Ileum (tissue), 1 donor: Measurements from ENCODE around the genes NOTCH2NLA, CHD1L, NBPF9 and NOTCH2NLC.

DNA sequence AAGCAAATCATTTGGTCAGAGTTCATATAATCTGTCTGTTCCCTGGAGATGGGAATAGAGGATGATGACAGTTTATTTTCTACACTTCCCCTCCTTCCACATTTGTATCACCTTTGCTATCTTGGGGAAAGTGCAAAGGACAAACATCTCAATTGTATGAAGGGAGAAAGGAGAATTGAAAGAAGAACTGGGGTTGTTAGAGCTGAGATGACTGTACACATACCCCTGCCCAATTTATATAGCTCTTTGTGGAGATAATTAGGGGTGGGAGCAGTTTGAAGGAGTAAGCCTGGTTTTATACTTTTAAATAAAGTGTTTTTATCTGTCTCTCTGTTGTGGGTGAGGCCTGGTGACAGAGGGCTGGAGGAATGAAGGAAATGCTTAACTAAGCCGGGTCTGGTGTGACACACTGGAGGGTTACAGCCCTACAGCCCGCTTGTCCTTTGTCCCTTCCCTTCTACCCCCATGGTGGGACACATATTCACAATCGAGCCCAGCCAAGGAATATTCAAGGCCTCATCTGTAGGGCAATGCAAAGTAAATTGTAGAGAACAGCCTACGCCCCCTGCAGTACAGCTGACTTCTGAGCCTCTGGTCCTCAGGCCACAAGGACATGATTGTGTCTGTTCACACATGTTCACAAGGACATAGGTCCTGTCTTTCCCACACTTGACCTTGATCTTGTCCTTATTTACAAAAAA is 14.2 kb downstream of the POLR3GL start:
- PRO-cap = unidirectional peak, plus-strand start at position 388 of the sequence

DNA sequence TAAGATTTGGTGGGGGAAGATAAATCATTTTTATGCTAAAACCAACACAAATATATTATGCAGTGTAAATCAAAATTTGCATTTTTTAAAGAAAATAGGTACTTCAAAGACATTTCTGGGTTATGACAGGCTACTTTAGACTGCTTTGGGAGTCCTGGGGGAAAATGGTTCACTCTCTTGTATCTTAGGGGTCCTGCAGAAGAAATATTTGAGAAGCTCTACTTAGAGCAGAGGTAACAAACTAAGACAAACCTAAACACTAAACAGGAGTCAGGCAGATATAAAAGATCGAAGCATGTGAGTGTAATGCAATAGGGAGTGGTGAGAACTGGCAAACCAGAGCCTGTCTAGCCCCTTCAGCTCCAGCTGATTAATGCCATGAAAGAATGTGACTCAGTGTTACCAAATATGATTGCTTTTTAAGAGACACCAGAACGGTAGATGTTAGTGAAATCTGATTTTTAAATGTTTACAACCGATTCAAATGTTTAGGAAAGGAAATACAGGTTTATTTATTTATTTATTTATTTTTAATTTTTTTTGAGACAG is 12.5 kb downstream of the TXNIP start:
- PRO-cap = no peak

GRCh38 chr1:145989724-145990291 is 6.6 kb downstream of the TXNIP start:
- PRO-cap = no peak

- PRO-cap = no peak
Measured at GRCh38 chr1:146228474-146229465, at the start of gene NOTCH2NLA. Gene NOTCH2NLA, minus strand, starts transcription at chr1:146229021.

GRCh38 chr1:146472263-146472905 is 127.8 kb upstream of the PPIAL4H start:
- PRO-cap = no peak

DNA sequence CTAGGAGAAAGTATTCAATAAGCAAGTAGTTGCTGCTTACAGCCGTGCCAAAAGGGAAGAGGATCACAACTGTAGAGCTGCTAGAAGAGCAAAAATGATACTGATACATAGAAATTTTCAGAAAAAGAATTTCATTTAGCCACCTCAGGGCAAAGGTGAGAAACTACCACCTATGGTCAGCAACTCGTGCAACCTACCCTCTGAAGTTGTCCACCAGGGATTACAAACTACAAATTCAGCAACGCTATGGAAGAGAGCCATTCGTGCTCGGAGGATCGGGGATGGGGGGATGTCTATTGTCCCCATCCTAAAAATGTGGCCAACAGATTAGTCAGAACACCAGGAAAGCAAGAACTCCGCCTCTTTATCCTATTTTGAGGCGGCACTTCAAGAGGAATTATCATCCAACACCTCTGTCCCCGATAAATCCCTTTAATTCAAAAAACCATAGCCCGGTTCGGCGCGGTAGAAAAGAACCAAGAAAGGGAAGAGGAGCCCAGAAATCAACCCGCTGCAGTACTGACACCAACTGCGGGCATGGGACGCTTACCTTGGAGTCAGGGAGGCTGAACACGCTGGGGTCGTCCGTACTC is 735 bp downstream of the PRKAB2 start:
- PRO-cap = no peak

DNA sequence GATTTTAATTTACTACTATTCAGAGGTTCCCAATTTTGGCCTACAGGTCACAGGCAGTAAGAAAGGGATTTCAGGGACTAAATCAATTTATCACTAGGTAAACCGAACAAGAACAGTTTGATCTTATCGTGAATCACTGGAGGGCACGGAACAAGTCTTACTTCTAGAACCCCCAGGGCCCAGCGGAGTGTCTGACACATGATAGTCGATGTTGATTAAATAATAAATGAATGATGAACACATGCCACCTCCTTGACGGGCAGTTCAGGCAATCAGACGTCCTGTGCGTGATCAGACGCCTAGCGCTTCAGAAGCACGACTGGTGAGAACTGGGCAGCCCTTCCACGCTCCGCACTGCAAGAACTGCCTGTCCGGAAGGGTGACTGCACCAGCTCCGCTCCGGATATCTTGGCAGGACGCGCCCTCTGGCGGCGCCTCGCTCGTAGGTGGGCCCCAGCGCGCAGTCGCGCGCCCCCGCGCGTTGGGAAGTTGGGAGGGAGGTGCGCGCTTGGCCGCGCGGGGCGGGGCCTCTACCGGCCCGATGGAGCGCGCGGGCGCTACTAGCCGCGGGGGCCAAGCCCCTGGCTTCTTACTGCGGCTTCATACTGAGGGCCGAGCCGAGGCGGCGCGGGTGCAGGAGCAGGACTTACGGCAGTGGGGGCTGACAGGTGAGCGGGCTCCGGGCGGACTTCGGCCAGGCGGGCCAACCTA is at the start of gene CHD1L:
Gene CHD1L (plus strand): TSS at position 522 of the 711 bp plus-strand sequence.
- PRO-cap = bidirectional peak, plus-strand start at position 310 of the sequence, minus-strand start at position 278 of the sequence; bidirectional peak, plus-strand start at position 538 of the sequence, minus-strand start at position 356 of the sequence

DNA sequence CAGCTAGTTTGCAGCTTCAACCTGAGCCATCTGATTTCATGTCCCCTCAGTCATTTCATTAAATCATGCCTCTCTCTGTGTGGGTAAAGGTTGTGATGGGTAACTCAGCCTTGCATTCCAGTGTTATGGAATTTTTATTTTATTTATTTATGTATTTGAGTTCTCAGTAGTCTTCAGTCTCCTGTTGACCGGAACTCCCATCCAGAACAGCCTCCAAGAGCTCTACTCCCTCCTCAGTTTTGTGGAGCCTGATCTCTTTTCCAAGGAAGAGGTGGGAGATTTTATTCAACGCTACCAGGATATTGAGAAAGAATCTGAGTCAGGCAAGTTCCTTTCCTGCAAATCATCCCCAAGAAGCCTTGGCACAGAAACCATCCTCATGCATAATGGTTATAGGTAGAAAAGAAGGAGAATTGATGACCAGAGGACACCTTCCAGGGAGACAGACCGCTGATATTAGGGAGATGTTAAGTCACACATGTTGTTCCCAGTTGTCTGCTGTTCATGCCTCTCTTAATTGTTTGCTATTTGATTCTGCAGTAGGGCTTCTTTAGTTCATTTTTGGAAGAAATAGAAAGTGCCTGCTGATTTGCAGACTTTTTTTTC is 21.9 kb downstream of the CHD1L start:
- PRO-cap = no peak

DNA sequence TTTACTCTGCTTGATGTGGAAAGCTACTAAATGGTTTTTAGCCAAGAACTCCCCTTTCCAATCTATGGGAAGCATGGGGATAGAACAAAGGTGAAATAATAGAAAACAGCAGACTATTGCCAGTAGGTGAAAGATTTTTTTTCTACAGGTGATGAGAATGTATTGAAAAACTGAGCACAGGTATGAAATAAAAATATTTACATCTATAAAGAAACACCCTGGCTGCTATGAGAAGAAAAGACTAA is 61.3 kb upstream of the BCL9 start:
- PRO-cap = no peak

- PRO-cap = no peak
Measured at GRCh38 chr1:147527374-147527667, 14.0 kb upstream of the BCL9 start.

DNA sequence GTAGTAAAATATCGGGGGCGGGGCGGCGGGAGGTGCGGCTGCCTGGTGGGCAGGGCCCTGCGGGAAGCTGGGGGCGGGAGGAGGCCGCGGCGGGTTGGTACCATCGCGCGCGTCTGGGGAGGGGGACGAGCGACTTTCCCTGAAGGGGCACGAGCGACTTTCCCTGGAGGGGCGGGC is 58.3 kb downstream of the BCL9 start:
- PRO-cap = bidirectional peak, plus-strand start at position 79 of the sequence, minus-strand start outside the sequence

DNA sequence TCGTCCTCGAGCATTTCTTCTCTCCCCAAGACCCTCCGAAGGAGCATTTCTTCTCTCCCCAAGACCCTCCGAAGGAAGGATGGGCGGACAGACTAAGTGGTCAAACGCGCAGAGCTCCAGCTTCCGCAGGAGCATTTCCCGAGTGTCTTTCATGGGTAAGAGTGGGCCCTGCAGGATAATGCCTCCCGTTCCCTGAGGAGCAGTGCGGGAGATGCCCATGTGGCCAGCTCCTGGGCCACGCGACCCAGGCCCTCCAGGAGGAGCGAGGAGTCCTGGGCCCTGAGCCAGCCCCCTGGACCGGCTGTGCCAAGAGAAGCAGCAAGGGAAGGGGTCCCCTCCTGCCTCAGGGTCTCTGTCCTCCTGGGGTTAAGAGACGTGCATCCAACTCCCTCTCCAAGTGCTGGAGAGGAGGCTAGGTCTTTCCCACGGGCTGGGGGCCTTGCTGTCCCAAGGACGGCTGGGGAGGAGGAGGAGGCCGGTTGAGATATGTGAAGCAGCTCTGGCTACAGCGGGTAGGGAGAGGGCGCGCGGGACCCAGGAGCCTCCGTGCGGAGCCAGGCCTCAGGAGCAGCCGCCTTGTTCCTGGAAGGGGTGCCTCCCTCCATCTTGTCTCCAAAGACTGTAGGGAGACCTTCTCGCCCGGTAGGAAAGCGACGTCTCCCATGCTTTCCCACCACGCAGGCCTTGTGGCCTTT is 85.3 kb downstream of the GPR89B start:
- PRO-cap = no peak

- PRO-cap = no peak
Measured at GRCh38 chr1:148151307-148151797, 729 bp downstream of the NBPF11 start.

- PRO-cap = no peak
Measured at GRCh38 chr1:148278854-148279415, 126.9 kb upstream of the NBPF11 start.

- PRO-cap = no peak
Measured at GRCh38 chr1:148353448-148354284, 129.4 kb downstream of the PPIAL4G start.

DNA sequence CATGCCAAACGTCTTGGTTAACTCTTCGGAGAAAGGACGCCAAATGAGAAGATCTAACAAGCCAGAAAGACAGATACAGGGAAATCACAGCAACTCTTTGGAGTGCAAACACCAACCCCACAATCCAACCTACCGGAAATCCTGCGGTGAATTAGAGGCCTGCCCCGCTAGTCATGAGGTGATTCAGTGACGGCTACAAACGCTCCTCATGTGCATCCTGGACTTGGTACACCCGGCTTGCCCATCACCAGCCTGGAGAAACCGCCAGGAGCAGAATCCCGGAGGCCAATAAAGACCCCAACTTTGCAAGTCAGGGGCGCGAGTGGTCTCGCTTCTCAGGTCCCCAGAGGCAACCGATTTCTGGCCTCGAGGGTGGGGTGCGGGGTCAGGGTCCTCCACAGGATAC is 752 bp downstream of the NBPF9 start:
- PRO-cap = unidirectional peak, plus-strand start at position 186 of the sequence

DNA sequence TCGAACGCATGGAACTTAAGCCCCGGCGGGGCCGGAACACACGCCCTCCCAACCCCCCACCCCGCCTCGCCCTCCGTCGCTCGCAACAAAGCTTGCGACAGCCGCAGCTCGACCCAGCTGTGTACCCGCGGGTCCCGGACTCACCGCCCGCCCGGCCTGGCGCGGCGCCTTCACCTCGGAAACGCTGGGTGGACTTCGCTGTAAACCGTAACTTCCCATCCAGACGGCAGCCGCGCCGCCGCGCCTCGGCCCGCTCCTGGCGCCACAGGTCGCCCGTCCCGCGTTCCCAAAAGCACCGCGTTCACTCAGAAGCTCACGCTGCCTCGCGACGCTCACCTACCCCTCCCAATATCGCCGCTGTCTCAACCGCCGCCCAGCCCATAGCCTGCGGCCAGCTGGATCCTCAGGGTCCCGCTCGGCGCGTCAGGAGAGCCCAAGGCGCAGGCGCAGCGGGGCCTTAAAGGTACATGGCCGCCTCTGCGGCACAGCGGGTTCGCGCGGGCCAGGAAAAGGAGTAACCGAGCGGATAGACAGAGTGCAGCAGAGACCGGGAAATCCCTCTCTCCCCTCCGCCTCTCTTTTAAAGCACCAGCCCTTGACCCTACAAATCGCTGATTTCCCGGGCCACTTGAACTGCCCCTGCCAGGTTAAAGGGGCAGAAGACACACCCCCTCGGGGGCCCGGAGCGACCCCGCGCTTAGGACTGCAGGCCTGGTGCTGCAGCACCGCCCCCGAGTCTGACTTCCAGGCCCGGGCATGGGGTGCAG is at the start of gene NBPF9:
Gene NBPF9 (minus strand): TSS at position 425 of the 767 bp plus-strand sequence.
- PRO-cap = unidirectional peak, minus-strand start at position 425 of the sequence

GRCh38 chr1:149390118-149391168 is at the start of gene NOTCH2NLC:
Gene NOTCH2NLC, plus strand, starts transcription at chr1:149390621.
- PRO-cap = unidirectional peak, plus-strand start at chr1:149390623

GRCh38 chr1:149472228-149472986 is 2.4 kb upstream of the NBPF19 start:
- PRO-cap = no peak

DNA sequence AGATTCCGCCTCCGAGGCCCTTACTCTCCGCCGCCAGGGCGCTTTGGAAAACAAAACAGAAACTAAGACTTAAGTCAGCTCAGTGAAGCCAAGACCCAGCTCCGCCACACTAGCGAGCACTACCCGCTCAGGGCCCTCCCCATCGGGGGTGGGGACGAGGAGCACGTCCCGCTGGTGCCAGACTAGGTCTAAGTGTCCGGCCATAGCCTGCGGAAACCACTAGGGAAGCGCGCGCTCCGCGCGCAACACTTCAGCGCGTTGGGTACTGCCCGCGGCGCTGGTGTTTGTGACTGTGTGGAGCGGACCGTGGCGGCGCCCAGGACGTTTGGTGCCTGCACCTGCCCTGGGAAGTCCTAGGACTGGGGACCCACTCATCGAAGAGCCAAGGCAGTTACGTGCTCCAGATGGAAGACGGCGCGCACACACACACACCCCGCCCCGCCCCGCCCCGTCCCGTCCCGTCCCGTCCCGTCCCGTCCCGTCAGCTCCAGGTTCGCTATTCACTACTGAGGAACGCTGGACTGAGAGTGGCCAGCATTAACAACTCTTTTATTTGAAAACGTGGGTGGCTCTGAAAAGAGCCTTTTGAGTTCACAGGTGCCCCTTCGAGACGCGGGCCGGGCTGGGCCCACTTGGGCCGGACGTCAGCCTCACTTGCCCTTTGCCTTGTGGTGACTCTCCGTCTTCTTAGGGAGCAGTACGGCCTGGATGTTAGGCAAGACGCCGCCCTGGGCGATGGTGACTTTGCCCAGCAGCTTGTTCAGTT is 711 bp downstream of the H2AC18 start:
- PRO-cap = no peak